Tibial artery (tissue), 1 donor: ENCODE results near the genes TMEM33, KCTD8, GUF1 and GNPDA2.

GRCh38 chr4:41934848-41935703 is at the start of gene TMEM33:
TSS of gene TMEM33 (plus strand) at chr4:41935429.
- PRO-cap, result unidirectional peak, plus-strand start at chr4:41935152

DNA sequence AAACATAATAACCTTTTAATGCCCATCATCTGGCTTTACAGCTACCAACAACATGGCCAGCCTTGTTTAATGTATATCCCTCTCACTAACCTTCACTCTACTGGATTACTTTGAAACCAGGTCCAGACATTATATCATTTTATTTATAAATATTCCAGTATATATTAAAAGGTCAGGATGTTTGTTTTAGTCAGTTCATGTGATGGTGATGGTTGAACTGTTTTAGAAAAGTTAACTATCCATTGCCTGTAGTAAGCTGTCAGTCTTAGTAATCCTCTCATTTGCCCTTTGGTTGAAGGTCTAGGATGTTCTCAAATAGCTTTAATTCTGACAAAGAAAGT is 34.7 kb downstream of the SLC30A9 start:
- PRO-cap, result no peak

GRCh38 chr4:42412025-42412584 is 14.8 kb downstream of the SHISA3 start:
- PRO-cap, result no peak

- PRO-cap, result no peak
Measured at GRCh38 chr4:42653853-42654453, 3.0 kb downstream of the ATP8A1 start.

GRCh38 chr4:44448433-44449418 is at the start of gene KCTD8:
TSS of gene KCTD8 (minus strand) at chr4:44448809.
- PRO-cap, result unidirectional peak, minus-strand start at chr4:44448629; unidirectional peak, minus-strand start at chr4:44448807

DNA sequence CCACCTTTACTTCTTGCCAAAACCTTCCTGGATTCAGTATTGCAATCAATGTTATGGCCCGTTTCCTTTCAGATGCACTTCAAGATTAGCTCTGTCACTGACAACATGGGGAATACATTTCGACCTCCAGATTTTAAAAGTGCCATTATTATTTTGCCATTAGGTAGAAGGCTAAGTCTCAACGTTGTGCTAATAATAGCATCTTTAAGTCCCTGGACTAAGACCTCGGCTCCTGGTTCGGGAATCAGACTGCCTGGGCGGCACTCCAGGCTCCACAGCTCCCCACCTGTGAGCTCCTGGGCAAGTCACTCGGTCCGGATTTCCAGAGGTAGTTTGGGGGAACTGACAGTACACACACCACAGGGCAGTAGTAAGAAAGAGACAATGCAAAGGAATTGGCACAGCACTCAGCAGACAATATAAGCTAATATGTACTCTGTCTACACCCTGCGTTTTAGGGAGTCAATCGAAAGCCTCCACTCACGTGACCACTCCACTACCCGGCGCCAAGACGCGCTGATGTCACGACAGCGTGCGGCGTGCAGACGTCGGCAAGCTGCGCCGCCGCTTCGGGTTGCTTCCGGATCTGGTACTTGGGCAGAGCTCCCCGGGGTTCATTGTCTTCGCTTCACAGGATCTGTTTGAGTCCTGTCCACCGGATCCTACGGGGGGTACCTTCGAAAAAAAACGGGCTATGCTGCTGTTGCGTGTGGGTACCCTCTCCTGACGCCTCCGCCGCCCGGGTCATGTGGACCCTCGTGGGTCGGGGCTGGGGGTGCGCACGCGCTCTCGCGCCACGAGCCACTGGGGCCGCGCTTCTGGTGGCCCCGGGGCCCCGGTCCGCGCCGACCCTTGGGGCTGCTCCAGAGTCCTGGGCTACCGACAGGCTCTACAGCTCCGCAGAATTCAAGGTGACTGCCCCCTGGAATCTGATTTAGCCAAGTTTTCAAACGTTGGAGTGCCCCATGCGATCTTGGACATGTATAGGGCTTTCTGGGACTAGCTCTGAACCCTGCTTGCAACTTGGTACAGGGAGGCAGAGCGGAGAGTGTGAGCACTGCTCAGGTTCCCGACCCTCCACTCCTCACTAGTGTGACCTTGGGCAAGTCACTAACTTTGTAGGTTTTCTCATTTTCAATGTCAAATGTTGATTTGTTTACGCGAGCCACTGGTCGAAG is at the start of gene GUF1:
TSS of gene GUF1 (plus strand) at position 544 of the 1,178 bp plus-strand sequence.
- PRO-cap, result bidirectional peak, plus-strand start at position 577 of the sequence, minus-strand start at position 456 of the sequence

DNA sequence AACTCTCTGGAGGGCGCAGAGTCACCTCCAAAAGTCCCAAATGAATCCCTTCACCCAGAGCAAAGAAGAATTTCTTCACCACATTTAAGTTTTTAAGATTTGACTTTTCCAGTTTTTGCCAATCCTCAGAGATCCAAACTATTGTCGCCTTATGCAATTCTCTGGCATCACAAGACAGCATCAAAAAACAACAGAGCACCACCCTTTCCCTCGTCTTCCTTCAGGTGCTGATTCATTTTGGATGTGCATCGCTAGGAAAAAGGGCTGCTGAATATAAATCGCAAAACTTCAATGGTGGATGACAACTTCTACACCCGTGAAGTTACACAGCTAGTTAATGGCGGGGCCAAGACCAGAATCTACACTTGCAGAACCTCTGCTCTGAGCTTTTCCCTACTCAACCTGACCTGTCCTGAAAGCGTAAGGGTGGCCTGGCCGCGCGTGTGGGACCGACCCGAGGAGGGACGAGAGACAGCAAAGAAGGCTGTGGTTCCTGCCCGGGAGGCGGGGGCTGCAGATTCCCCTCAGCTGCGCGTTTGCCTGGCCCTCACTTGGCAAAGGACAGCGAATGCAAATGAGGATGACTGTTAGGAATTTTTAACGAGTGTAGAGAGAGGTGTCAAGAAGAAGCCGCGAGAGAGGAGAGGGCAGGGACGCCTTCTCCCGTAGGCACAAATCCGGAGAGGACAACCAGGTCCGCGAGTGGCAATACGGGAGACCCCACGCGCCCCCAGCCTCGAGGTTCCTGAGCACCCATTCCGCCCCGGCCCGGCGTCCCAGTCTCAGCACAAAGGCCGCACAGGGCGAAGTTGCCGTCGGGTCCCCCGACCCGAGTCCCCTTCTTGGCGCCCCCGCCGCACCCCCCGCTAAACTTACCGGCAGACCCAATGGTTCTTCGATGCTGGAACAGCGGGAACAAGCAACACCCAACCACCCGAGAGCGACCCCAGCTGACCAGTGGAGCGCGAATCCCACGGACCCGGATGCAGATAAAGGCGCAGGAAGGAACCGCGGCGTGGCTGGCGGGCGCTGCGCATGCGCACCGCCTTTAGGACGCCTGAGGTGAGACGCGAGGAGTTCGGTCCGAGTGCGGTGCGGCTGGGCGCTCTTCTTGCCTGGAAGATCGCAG is at the start of gene GNPDA2:
TSS of gene GNPDA2 (minus strand) at position 959 of the 1,129 bp plus-strand sequence.
- PRO-cap, result bidirectional peak, plus-strand start at position 1,065 of the sequence, minus-strand start at position 959 of the sequence

DNA sequence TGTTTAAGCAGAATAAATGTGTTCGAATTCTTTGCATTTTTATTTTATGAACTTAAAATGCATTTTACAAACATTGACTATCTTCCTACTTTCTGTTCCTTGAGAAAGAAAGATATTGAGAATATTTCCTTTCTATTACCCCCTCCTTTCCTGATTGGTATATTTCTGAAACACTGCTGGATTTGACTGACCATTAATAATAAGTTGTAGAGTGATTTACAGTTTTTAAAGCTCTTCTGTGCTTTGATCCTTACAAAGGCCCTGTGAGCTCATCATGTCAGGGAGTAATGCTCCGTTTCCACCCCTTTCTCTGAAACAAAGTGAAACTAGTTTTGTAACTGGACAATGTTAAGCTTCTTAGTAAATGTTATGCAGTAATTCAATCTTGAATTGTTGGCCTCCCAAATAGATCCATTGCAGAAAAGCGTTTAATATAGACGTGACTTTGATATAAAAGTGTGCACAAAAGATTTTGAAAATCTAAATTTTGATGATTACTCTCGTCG is 190.0 kb upstream of the GNPDA2 start:
- PRO-cap, result no peak

DNA sequence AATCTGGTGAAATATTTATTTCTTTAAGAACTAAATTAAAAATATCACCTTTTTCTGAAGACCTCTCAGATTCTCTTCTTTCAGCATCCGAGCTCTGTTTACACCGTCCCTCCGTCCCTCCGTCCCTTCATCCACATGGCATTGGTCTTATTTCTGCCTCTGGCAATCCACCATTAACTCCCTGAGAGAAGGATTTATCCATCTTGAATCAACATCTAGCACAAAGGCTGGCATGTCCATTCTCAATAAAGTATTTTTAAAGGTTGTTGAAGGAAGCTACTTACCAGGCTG is 63.2 kb downstream of the ATP10D start:
- PRO-cap, result no peak

- PRO-cap, result no peak
Measured at GRCh38 chr4:47643080-47643441, 158.0 kb downstream of the ATP10D start.

GRCh38 chr4:47703948-47704402 is 133.9 kb downstream of the CORIN start:
- PRO-cap, result no peak

GRCh38 chr4:47839059-47839457 is 1.2 kb upstream of the CORIN start:
- PRO-cap, result no peak

DNA sequence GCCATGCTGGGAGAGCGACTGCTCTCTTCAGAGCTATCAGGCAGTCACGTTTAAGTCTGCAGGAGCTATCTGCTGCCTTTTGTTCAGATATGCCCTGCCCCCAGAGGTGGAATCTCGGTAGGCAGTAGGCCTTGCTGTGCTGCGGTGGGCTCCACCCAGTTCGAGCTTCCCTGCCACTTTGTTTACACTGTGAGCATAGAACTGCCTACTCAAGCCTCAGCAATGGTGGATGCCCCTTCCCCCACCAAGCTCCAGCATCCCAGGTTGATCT is 8.1 kb upstream of the NFXL1 start:
- PRO-cap, result no peak

DNA sequence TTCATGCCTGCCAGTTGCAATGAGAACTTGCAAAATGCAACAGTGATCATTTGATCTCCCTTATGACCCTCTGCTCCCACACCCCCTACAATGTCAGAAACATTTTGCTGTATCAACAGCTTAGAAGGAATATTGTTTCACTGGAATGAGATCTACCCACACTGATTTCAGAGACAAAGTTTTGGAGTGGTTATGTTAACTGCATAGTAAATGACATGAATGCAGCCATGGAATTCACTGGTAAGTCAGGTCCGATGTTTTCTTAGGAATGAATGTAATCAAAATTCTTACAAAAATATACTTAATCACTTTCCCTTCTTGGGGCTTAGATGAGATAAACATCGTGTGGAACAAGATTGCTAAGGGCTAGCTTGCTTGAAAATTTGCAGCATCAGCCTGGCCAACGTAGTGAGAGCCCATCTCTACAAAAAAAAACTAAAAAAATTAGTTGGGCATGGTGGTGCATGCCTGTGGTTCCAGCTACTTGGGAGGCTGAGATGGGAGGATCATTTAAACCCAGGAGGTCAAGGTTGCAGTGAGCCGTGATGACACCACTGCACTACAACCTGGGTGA is 5.9 kb downstream of the NIPAL1 start:
- PRO-cap, result no peak

- PRO-cap, result no peak
Measured at GRCh38 chr4:48112069-48112840, 21.8 kb downstream of the TXK start.

- PRO-cap, result no peak
Measured at GRCh38 chr4:48129529-48129952, 4.5 kb downstream of the TXK start.

GRCh38 chr4:49030573-49031936 is 45.0 kb downstream of the CWH43 start:
- PRO-cap, result no peak

GRCh38 chr4:51855648-51856197 is 12.8 kb downstream of the DCUN1D4 start:
- PRO-cap, result no peak

DNA sequence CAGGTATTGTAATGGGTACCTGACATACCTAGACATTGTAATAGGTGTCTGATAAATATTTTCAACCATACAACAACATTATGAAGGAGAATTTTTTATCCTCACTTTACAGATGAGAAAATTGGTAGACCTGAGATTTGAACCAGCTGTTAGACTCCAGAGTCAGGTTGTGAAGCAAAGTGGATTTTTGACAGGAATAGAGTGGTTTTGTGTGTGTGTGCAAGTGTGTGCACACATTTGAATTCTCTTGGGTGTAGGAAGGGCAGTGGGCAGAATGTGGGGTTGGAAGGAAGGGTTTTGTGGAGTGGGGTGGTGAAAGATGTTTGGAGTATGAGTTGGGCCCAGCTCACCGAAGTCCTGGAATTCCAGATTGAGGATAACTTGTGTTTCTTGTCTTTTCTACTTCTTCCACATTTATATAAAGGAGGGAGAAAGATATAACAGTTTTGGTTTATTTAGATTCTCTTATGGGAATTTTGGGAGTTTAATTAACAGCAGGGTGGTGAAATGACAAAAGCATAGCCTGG is 18.2 kb downstream of the DCUN1D4 start:
- PRO-cap, result no peak

GRCh38 chr4:51895303-51895617 is 52.3 kb downstream of the DCUN1D4 start:
- PRO-cap, result no peak